GM12892 (cell line): ENCODE measurements around a stretch of chr5.

GRCh38 chr5:142215892-142216953 is 107.6 kb downstream of the NDFIP1 start:
- RRBS = no CpG with 5 or more reads among the region's 17 CpGs

DNA sequence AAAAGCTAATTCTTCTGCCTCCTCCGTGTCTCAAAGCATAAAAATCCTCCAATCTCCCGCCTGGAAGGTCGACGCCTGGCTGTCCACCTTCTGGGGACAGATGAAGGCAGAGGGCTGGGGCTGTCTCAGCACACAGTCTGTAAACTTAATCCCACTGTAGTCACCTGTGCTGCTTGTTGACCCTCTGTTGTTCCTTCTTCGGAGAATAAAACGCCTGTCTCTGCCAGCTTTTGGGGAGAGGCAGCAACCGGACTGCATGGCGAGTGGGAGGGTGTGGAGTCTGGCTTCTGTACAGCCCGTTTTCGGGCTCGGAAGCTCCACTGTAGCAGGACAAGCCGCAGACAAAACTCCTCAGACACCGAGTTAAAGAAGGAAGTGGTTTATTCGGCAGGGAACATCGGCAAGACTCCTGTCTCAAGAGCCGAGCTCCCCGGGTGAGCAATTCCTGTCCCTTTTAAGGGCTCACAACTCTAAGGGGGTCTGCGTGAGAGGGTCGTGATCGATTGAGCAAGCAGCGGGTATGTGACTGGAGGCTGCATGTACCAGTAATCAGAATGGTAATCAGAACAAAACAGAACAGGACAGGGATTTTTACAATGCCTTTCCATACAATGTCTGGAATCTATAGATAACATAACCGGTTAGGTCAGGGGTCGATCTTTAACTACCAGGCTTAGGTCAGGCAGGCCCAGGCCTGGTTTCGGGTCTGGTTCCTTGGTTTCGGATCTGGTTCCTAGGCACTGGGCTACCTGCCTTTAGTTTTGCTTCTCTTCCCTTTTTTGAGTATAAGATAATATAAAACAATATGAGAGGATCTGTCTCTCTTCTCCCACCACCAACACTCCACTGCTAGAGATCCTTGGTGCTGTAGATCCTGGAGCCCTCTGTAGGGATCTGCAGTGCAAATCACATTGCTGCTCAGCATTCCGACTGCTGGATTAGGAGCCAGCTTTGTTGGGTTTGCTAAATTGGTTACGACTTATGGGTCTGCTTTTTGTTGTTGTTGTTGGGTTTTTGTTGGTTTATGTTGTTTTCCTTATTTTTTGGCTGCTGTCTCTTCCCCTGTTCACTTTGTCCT is 88.3 kb downstream of the SPRY4 start:
- RRBS = no CpG with 5 or more reads among the region's 27 CpGs

DNA sequence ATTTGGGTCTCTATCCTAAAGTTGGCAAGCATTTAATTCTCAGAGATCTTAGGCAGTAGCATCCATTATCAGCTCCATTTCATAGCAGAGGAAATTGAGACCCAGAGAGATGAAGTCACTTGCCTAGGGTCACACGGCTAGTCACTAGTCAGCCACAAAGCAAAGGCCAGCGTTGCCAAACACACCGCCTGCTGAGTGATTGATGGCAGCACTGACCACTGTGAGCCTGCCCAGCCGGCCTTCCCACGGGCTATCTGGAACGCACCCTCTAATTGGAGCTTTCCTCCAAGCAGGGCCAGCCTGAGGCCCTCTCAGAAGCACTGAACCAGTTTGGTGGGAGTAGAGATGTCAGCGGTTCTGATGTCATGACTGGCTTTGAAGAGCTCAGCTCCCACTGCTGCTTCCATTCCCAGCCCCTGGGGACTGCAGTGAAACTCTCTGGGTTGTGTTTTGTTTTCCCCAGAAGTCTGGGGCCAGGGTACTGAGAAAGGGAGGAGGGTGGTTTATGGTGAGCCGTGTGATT is 44.7 kb downstream of the SPRY4 start:
- RRBS = no CpG with 5 or more reads among the region's 8 CpGs

DNA sequence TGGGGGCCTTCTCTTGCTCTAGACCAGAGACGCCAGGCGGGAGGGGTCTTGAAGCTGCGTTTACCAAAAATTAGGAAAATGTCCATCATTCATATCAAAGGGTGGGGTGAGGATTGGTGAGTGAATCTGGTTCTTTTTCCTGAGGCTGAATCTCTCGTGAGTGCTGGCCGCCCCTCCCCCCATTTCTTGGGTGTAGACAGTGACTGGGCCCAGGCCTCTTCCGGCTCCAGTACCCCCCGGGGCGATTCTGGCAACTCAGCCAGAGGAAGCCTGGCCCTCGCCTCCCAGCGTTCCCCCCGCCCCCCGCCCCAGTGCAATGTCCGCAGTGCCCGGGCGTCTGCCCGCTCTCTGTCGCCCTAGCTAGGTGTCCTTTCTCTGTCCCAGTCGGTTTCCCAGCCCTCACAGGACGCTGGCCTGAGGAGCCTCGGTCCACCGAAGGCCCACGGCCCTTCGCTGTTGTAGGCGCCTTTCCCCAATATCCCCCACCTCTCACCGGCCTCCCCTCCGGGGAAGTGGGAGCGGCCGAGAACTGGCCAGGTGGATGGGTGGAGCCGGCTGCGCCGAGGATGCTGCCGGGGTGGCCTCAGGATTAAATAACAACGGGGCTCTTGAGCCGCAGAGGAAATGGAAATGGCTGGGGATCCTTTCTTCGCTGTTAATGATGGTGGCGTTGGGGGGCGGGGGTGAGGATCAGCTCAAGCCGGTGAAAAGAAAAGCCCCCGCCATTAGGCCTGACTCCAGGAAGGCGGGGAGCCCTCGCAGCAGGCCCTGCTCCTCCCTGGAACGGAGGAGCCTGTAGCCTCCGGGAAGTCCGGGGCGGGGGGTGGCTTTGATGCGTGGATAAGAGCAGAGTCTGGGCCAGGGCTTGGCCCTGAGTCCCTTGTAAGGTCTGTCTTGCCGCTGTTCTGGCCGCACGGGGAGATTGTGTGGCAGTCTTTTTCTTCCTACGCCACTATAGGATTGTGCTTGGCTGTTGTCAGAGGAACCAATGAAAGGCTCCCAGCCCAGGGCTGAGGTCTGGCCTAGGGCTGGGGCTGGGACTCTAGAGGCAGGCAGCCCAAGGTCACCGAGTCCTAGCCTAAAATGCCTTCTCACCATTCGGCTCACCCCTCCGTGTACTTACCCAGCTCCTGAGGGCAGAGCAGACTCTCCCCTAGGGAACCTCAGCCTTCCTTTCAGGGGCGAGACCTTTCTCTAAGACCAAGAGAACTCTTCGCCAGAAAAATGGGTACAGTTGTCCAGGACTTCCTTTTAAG is 1.2 kb upstream of the SPRY4 start:
- RRBS = 2% methylated on average over 4 of the region's 55 CpGs

GRCh38 chr5:142376033-142376471 is 51.2 kb upstream of the SPRY4 start:
- RRBS = no CpG with 5 or more reads among the region's 9 CpGs

- RRBS = no CpG with 5 or more reads among the region's 3 CpGs
These were observed 176.5 kb downstream of the FGF1 start for GRCh38 chr5:142509417-142509786.

DNA sequence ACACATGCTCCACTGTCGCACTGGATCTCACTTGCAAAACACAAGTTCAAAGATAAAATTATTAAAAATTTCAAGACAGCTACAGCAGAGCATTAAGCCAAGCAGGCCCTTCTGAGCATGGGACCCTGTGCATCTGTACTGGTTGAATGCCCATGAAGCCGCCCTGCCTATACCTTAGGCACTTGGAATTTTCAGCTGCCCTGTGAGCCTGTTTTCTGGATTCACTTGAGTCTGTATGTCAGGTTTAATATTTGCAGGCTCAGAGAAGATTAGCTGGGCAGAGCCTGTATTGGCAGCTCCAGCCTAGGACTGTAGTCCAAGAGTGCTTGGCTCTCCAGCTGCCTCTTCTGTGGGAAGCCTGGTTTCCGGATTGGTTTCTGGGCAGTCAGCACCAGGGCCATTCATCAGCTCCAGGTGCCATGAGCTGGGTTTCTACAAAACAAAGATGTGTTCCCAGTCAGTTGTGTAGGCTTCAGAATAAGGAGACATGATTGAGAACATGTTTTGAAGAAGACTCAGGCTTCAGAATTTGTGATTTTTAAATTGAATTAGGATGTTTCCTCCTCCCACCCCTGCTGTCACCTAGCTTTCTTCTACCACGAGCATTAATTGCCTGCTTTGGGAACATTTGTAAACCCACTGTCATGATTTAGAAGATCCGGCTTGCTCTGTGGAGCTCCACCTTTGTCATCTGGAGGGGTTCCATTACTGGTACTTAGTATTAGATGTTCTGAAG is 90.1 kb downstream of the ARHGAP26 start:
- RRBS = no CpG with 5 or more reads among the region's 5 CpGs

DNA sequence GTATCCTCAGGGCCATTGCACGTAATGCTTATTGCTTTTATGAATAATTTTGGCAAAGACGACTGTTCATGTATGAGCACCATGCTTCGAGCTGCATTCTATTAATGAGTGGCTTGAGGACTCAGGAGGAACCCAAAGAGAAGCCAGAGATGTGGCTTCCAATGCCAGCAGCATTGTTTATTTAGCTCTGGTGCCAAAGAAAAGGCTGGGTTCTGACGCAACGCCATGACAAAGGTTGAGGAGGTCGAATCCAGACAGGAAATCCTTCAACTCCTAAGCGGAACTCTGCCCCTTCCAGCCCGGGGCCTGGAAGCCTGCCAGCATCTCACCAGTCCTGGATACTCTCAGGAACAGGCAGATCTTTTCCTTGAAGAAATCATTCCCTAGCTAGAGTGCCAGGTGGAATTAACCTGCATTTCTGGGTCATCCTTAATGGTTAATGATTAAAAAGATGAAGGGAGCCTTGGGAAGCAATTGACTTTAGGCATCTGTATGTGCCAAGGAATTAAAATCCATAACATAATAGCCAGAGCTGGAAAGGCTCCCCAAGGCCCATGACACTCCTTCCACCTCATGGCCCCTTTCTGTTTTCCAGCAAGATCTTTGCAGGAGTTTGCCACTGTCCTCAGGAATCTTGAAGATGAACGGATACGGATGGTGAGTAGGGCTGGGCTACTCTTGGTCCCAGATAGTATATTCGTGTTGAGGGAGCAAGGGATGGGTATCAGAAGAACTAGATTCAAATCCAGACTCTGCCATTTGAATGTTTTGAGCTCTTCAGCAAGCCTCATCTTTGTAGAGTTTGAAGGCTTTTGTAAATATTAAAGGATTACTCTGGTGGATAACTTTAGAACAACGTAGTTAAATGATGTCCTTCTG is 104.6 kb downstream of the ARHGAP26 start:
- RRBS = no CpG with 5 or more reads among the region's 12 CpGs

DNA sequence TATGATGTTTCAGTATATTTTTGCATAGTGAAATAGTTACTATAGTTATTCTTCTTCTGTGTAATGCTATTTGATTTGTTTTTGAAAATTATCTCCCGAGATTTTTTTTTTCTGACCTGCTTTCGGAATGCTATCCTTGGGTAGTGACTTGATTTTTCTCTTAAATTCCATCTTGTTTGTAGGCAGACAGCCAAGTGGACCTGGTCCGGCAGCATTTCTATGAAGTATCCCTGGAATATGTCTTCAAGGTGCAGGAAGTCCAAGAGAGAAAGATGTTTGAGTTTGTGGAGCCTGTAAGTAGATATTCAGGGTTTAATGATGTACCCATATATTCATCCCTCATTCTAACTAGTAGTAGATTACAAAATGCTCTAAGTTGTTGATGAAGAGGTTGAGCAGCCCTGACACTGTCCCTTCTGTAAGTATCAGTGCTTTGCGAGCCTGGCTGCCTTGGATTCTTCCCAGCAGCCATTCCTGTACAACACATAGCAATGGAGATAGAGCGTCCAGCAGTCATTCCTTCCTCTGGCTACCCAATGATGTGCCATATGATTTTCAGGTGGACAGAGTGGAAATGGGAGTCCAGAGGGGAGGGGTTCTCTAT is 124.0 kb downstream of the ARHGAP26 start:
- RRBS = no CpG with 5 or more reads among the region's 5 CpGs

- RRBS = no CpG with 5 or more reads among the region's 3 CpGs
These were observed 130.9 kb downstream of the ARHGAP26 start for GRCh38 chr5:142901100-142901477.

DNA sequence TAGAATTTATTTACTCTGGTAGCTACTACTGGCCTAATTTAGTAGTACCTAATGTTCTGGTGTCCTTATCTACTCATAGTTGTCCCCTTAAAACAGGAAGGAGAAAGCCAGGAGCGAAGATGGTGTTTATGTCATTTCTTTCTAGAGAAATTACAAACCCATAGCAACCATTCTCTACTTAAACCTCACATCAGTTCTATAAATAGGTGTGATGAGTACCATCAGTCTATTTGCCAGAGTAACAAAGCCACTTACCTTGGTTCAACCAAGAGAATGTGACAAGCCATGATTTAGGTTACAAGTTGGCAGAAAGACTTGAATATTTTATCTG is 286.6 kb downstream of the ARHGAP26 start:
- RRBS = no CpG with 5 or more reads among the region's 1 CpG

- RRBS = no CpG with 5 or more reads among the region's 14 CpGs
These were observed 195.9 kb downstream of the NR3C1 start for GRCh38 chr5:143207438-143208230.

DNA sequence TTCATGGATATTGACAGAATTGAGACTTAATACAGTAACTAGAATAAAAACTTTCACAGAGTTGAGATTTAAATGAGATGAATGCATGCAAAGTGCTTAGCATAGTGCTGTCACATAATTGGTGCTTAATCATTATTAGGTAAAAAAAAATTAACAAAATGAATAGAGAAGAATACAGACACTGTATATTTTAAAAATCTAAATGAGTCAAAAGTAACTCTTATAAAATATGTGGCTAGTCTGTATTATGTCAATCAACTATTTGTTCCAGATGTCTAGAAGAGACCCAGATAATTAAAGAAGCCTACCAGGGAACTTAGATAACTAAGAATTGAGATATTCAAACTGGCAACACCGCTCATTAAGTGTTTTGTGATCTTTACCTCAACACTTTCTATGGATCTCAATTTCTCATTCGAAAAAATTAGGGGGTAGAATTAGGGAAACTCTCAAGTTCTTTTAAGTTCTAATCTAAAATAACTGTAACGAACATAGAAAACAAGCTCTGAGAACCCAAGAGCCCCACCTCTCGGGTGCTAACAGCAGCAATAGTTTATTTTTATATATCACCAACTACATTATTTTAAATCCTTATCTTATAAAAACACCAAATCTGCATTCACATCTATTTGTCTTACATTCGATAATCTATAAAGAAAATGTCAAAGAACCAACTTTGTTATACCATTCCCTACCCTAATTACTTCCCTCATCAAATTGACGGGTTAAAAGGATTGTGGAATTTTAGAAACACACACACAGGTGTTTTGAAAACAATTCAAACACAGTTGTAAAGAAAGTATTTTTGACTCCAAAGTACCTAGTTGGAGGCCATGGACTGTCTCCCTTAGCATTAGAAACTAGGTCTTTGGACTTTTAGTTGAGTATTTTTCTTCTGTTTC is 10.6 kb downstream of the NR3C1 start:
- RRBS = no CpG with 5 or more reads among the region's 6 CpGs

- RRBS = no CpG with 5 or more reads among the region's 2 CpGs
These were observed 14.5 kb upstream of the NR3C1 start for GRCh38 chr5:143417835-143418525.

DNA sequence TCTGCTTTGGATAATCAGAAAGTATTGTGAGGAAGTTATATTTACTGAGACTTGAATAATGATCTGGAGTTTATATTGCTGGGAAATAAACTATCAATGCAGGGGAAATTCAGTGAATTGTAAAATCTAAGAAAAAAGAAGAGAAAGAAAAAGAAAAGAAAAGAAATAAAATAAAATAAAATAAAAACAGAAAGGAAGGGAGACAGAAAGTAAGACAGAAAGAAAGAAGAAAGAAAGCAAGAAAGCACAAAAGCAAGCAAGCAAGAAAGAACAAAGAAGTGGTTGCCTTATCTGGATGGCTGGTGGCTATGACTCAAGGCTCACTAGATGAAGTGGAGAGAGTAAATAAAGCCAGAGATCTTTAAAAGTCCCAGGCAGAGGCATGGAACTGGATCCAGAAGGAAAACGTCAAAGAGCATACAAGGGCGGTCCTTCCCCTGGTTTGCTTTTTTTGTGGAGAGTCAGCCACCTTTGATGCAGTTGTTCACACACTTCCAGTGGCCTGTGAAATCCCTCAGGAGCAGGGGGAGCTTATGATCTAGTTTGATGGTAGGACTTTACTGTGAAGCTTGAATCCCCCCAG is 176.8 kb upstream of the HMHB1 start:
- RRBS = no CpG with 5 or more reads among the region's 2 CpGs

GRCh38 chr5:145493134-145493634 is 342.0 kb downstream of the PRELID2 start:
- RRBS = no CpG with 5 or more reads among the region's 2 CpGs

- RRBS = no CpG with 5 or more reads among the region's 3 CpGs
These were observed 7.9 kb downstream of the SH3RF2 start for GRCh38 chr5:145944224-145944820.

- RRBS = no CpG with 5 or more reads among the region's 4 CpGs
These were observed 80.3 kb downstream of the PLAC8L1 start for GRCh38 chr5:146024976-146025646.

DNA sequence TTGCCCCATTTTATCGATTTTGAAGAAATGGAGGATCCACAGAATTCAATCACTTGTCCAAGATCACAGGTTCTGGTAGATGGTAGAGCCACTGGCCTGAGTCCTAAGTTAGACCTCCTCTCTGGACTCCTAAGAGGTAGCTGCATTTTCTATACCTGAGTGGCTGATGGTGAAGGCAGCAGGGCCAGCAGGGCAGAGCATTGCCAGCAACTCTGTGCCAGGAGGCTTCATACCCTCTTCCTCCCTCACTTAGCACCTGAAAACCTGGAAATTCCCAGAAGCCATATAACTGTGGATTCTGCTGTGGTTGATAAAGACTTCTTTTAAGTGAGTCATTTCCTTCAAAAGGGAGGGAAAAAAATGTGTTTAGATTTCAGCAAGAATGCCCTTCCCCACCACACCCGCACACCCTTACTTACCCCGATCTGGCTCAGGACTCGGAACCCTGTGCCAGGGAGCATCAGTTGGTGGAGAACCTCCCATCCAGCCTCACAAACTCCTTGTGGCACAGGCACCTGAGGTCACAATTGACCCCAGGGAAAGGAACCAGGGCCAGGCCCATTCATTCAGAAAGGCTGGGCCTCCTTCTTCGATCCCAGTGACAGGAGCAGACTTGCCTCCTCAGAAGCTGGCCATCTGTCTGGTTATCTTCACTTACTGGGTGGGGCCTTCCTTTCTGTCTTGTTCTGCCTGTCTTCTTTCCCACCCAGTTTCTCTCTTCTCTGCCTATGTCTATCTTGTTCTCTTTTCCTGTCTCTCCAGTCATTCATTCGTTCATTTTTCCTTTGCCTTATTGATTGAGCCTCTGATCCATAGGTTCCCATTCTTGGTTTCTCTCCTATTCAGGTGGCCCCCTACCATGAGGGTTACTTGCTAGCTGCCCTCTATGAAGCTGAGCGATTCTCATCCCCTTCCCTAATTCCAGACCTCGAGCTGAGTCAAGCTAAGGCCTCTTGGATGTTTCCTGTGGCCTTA is 62.6 kb downstream of the PLAC8L1 start:
- RRBS = no CpG with 5 or more reads among the region's 8 CpGs

DNA sequence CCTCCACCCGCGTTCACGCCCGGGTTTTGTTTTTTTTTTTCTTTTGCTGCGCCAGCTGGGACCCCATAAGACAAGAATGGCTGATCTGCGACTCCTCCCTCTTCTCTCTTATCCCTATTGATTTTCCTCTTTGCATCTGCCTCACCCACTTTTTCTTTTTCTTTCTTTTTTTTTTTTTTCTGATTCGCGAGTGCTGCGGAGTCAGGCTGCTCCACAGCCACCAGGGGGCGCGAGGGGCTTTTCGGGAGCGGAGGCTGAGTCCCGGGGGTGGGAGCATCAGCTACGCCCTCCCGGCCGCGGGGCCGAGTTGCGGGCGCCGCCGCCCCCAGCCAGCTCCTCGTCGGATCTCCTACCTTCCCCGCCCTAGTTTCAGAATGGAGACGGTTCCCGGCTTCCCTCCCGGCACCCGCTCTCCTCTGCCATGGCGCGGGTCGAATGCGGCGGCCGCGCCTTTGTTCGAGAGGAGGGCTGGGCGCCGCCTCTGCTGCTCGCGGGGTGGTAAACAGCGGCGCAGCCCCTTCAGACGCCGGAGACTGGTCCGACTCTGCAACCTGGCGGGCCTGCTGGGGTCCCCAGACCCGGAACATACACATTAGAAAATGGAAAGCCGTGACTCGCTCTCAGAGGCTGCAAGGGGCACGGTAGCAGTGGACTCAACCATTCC is 55.9 kb downstream of the DPYSL3 start:
- RRBS = 4% methylated on average over 8 of the region's 52 CpGs